ENCODE results near the gene PTPRE.

- PRO-cap: no peak
These were observed 181.7 kb upstream of the CTBP2 start for GRCh38 chr10:125209631-125209977.

GRCh38 chr10:125337105-125337607 is 309.3 kb upstream of the CTBP2 start:
- PRO-cap: no peak

- PRO-cap: no peak
These were observed 22.4 kb downstream of the TEX36 start for GRCh38 chr10:125660685-125660907.

- PRO-cap: no peak
These were observed 28.8 kb downstream of the DHX32 start for GRCh38 chr10:125852229-125852761.

GRCh38 chr10:125902927-125903320 is 6.6 kb downstream of the FANK1 start:
- PRO-cap: no peak

DNA sequence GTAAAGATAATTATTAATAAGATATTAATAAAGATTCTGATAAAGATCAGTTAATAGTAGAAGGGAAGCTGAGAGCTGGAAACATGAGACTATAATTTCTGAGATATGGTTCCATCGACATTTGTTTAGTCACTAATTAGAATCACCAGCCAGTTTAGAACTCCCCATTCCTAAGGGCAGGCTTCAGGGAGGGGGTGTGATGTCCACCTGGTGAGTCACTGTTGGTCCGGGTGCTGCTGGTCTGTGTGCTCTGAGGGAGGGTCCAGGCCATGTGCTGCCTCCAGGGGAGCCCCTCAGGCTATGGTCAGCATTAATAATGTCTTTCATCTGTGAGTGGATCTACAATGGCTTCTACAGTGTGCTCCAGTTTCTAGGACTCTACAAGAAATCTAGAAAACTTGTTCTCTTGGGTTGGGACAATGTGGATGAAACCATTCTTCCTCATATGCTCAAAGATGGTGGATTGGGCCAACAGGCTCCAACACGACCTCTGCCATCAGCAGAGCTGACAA is 115.7 kb downstream of the ADAM12 start:
- PRO-cap: no peak

- PRO-cap: no peak
These were observed 51.3 kb downstream of the INSYN2A start for GRCh38 chr10:127145085-127145483.

DNA sequence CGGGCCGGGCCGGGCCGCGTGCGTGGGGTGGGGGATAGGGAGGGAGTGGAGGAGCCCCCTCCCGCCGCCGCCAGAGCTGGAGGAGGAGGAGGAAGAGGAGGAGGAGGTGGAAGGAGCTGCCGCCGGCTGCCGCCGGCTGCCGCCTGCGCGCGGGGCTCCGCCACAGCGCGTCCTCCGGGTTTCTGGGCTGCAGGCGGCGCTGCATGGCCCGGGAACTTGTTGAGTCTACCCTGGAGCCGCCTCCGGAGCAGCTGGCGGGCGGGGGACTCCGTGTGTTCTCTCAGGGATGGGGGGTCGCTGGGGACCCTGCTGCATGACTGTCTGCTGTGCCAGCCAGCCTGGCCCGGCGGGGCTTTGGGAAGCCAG is 225 bp upstream of the INSYN2A start:
- PRO-cap: no peak

DNA sequence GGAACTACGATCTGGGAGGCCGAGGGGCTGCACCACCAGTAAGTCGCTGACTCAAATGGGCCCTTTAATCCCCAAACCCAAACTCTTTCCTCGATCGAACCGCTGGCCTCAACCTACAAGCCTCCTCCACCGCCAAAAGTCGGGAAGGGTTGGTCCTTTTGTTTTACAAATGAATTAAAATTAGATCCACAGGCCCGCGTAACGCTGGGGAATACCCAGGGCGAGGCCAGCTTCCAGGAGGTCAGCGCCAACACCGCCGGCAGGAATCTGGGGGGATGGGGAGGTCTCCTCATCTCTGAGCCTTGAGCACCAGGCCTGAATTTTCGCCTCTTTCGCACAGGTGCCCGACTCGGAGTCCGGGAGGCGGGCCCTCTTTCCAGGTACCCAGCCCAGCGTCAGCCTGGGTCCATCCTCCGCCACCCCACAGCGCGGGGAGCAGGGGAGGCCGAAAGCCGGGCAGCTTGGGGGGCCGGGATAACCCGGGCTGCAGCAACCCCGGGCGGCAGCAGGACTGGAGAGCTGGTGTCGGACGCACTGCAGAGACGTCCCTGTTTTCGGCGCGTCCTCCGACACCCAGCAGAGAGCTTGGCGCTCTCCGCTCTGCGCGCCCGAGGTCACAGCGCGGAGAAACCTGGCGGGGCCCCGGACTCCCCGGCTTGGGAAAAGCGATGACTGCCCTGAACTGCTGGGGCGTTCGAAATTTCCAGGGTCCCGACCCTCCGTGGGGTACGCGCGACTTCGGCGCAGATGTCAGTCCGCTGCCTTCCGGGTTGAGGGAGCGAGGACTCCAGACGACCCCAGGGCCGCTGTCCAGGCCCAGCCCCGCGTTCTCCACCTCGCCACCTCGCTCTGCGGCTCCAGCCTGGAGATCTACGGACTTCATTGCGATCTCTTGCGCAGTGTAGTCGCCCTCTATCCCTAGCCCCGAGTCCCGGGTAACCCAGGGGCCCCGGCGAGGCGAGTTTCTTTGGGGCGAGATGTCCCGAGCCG is 867 bp upstream of the FOXI2 start:
- PRO-cap: no peak

GRCh38 chr10:127738352-127739045 is 1.5 kb downstream of the FOXI2 start:
- PRO-cap: no peak

DNA sequence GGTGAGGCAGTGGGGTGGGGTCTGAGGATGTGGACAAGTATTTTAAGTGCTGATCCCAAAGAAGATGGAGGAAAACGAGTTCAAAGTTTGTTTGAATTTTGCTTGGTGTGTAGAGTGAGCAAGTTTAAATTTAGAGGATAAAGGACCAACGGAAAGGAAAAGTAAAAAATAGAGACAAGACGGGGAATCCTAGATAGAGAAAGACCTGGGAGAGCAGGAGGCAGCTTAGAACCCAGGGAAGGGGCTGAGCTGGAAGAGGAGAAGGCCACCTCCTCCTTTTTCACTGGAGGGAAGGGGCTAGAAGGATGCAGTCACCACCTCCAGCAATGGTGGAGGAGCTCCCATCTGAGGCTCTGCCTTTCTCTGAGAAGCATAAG is 16.3 kb downstream of the FOXI2 start:
- PRO-cap: no peak

- PRO-cap: no peak
These were observed at the start of gene PTPRE for GRCh38 chr10:127906353-127907452. TSS of gene PTPRE (plus strand) at chr10:127907103.

DNA sequence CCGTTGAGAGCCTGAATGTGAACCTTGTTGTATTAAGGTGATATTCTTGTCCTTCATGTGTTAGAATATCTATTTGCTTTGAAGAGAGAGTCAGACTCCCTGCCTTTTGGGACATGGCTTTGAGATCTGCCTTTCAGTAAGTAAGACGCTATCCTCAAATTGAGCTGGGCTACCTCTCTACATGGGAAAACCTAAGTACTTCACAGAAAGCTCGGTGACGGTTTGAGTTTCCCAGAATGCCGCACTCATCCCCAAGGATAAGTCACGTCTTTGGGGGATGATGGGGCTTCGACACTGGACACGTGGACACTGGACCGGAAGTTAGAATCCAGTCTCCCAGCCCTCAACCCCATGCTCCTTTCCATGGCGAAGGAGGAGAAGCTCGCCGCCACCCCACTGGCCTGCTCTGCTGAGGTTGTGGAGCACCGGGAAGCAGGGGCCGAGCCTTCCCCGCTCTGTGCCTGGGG is 27.4 kb downstream of the PTPRE start:
- PRO-cap: no peak

GRCh38 chr10:128019353-128020098 is 106.7 kb downstream of the MKI67 start:
- PRO-cap: no peak

DNA sequence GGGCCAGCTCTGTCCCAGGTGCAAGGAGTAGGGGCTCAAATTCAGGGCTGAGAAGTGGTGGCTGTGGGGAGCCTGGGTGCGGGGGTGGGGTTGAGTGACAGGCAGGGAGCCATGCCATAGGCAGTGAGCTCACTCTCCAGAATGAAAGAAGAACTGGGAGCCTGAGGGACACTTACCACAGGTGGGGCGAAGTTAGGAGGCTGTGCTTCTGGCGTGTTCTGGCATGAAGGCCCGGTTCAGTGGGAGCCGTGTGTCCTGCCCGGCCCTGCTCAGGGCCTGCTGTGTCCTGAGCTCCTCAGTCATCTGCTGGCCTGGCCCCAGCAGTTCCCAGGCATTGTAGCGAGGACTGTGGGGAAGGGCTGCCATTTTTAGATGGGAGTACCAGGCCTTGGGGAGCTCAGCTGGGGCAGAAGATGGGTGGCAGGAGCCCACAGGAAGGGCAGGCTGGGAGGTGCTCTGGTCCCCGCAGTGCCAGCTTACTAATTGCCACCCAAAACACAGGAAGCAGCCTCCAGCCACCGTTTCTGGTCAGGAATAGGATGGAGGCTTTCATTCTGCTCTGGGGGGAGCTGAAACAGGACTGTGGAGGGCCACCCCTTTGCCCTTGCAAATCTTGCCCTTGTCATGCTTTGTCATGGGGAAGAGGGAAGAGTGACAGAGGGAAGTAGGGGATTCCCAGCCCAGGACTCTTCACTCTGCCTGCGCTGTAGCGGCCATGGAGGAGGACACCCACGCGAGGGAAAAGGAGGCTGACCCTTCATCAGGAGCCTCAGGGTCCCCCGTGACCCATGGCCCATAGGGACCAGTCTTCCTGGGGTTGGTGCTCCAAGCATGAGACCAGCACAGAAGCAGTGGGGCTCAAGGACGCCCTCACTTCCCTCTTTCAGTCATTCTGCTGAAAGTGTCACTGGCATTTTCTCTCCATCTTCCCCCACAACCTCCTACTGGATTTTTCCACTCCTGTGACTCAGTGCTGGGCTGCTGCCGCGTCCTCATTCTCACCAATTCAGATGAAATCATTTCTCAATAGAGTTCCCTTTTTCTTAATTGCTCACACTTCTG is 62.1 kb downstream of the MKI67 start:
- PRO-cap: no peak

GRCh38 chr10:128066816-128067314 is 59.4 kb downstream of the MKI67 start:
- PRO-cap: no peak

DNA sequence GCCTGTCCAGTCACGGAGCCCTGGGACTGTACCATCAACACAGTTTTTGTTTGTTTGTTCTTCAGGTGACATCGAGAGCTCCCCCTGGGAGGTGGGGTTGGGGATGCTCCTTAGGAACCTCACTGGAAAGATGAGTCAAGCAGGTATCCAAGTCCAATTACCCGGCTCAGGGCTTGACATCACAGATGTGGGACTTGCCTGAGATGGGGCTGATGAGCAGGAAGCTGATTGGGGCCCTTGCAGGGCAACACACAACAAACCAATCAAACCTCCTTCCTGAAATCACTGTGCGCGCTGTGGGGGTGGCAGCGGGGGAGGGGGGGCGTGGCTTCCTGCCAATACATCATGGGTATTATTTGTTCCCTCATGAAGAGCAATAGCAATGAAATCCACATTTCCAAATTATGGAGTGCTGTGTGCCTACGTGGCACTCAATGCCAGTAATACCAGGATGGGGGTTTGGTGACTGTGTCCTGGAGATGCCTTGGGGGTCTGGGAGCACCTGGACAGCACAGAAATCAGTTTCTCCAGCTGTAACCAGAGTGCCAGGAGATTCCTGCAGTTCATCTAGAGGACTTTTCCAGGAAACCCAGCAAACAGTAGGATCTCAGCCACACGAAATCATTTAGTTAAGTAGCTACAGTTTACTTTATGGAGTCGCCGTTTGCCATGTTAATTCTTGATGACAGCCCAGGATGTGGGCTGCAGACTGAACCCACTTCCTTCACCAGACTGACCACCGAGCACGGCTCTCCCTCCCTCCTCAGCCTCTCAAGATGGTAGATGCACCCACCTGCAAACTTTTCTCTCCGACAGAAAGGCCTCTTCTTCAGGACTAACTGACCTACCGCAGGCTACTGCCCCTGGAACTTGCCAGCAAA is 30.6 kb downstream of the MKI67 start:
- PRO-cap: no peak

- PRO-cap: no peak
These were observed 17.2 kb downstream of the MKI67 start for GRCh38 chr10:128108812-128109680.

DNA sequence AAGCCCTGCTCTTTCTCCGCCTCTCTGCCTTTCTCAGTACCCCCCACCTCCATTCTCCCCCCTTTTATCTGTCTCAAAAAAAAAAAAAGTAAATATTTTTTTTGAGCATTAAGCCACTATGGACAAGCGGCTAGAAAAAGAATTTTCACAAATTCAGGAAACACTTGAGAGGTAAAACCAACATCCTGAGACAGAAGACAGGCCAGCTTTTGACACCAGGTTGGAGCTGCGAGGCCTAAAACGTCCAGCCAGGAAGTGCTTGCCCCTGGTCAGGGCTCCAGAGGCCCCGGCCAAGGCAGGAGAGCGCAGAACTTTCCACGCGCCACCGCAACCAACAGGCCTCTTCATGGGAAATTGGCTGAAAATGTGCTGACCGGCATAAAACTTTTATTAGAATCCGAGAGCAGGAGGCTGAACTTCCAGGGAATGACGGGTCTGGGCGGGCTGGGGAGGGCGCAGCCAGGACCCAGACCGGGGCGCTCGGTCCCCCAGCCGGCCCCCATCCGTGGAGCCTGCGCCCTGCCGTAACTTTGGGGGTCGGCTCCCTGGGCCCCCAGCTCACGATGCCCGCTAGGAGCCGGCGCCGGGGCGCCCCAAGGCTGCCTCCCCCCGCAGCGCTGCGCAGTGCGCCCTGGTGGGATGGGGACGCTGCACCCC is 413.9 kb upstream of the MKI67 start:
- PRO-cap: no peak

DNA sequence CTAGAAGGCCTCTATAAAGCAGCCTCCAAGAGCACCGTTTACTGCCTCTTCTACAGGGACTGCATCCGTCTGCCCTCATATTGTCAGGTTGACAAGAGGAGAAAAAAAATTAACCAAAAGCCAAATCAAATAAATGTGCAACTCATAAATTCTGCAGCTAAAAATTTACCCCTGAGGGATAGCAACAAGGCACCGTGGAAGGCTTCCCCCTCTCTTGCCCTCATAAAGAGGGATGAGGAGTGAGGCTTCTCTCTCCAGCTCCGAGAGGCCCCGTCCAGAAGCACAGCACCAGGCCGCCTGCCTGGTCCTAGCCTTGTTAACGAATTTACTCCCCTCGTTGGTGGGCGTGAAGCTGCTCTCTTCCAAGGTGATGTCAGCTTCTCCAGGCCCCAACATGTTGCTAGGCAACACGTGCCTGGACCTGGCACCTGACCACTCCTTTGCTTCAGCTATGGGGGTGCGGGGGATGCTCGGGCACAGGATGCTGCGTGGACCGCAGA is 135.3 kb upstream of the MGMT start:
- PRO-cap: no peak

Data from endodermal cell (in vitro differentiated cells).